Ascending aorta (tissue), 1 donor: ENCODE data around the genes RALY and MMP24.

- PRO-cap, result no peak
Observed at GRCh38 chr20:33105996-33106517, 26.6 kb downstream of the BPIFB4 start.

GRCh38 chr20:33387187-33387649 is 14.1 kb downstream of the CDK5RAP1 start:
- PRO-cap, result no peak

- PRO-cap, result no peak
Observed at GRCh38 chr20:33408167-33408581, 6.9 kb upstream of the CDK5RAP1 start.

- PRO-cap, result no peak
Observed at GRCh38 chr20:33468180-33468379, 21.8 kb upstream of the CBFA2T2 start.

GRCh38 chr20:33568429-33568774 is 78.5 kb downstream of the CBFA2T2 start:
- PRO-cap, result no peak

GRCh38 chr20:33792923-33793598 is 18.1 kb upstream of the CHMP4B start:
- PRO-cap, result no peak

DNA sequence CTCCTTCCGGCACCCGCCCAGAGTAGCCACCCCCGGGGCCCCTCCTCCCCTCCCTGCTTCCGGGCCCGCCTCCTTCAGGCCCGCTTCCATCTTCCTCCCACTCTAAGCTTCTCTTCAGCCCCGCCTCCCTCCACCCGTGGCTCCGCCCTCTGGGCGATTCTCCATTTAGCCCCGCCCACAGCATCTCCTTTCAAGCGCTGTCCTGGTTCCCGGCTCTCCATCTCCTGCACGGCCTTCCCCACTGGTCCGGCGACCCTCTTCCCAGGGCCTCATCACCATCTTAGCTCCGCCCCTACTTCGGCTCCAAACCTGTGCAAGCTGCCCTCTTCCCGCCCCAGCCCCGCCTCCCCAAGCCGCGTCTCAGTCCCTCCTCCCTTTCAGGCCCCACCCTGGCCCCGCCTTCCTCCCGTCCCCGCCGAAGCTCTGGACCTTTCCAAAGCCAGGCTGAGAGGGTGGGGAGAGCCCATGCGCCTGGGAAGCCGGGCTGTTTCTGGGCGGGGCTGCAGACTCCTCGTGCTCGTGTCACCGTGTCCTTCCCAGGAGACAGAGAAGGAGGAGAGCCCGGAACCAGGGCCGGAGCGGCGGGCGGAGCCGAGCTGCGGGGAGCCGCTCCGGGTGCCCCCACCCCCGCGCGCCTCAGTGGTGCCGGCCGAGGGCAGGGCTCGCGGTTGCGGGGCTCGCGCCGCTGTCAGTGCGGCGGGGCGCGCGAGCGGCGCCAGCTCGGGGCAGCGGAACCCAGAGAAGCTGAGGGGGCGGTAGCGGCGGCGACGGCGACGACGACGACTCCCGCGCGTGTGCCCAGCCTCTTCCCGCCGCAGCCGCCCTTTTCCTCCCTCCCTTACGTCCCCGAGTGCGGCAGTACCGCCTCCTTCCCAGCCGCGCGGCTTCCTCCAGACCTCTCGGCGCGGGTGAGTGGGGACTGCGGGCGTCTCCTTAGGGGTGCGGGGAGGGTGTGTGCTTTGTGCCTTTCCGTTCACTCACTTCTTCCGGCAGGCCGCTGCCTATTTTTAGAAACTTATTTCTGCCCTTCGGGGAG is at the start of gene RALY:
TSS of gene RALY (plus strand) at position 688 of the 1,036 bp plus-strand sequence.
- PRO-cap, result bidirectional peak, plus-strand start at position 539 of the sequence, minus-strand start at position 226 of the sequence; unidirectional peak, plus-strand start at position 691 of the sequence

DNA sequence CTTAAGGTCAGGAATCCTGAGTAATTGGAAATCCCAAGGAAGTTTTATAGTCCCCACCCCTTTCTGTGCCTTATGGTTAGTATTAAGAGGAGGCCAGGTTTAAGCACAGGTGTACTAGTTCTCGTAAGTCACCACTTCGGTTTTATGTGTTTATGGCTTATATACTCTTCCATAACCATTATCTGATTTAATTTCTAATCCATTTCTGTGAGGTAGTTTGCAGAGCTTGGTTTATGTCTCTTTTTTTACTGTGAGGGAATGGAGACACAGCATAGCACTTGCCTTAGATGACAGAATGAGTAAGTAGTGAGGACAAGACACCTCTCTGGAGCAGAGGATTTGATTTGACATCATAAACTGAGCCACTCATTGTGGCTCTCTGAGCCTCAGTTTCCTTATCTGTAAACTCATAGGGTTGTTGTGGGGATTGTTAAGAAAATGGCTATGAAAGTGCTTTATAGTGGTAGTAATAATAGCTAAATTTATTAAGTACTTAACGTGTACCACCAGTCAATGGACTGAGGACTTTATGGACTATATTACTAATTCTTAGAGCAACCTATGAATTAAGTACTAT is 2.3 kb downstream of the RALY start:
- PRO-cap, result no peak

DNA sequence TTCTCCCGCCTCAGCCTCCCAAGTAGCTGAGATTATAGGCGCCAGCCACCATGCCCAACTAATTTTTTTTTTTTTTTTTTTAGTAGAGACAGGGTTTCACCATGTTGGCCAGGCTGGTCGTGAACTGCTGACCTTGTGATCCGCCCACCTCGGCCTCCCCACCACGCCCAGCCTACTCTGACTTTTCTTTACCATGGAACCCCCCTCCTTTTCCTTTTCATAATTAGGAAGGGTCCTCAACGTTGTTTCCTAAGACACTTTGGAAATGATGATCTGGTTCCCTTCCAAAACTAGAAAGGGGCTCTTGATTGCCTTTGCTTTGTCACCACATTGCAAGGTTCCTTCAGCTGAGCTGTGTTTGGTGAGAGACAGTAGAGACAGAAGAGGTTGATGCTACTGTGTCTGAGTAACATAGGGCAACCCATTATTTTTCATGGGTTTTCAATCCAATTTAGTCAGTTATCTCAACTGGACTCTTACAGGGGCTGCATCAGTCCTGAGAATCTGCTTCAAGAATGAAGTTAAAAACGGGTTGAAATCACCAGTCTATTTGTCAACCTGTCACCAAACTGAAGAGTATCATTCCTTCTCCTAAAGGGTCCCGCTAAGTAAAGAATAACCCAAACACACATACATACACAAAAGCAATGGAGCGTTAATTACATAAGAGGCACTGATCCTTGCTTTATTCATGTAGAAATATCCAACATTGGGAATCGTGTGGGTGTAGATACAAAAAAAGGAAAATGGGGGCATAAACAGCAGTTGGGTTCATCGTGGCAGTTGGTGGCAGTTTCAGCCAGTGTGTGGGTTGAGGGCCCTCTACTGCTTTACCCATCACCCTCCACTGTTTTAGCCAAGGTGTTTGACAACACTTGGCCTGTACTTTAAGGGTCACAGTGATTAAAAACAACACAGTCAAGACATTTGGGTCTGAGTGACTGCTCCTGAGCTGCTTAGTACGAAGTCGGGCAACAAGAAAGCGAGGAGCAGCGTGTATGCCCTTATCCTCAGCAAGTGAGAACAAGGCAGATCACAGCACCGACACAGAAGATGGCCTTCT is 24.1 kb downstream of the EIF2S2 start:
- PRO-cap, result no peak

- PRO-cap, result no peak
Observed at GRCh38 chr20:34270095-34270895, 29.1 kb downstream of the ASIP start.

DNA sequence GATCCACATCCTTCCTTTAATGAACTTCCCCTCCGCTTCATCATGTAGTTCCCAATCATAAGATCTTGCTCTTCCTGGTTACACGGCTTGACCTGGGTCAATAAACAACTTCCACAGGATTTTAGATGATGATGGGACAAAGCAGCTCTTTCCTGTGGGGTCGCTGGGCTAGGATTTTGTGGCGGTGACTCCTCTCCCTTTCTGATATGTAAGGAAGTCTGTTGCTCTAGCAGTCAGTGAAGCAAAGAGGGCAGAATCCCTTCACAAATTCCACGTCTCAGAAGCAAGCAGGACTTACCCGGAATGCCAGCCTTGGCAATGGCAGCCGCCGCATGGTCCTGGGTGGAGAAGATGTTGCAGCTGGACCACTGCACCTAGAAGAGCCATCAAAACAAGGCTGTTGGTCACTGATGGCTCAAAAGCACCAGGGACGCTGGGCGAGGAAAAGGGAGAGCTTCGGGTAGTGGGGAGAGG is 9.3 kb downstream of the AHCY start:
- PRO-cap, result no peak

DNA sequence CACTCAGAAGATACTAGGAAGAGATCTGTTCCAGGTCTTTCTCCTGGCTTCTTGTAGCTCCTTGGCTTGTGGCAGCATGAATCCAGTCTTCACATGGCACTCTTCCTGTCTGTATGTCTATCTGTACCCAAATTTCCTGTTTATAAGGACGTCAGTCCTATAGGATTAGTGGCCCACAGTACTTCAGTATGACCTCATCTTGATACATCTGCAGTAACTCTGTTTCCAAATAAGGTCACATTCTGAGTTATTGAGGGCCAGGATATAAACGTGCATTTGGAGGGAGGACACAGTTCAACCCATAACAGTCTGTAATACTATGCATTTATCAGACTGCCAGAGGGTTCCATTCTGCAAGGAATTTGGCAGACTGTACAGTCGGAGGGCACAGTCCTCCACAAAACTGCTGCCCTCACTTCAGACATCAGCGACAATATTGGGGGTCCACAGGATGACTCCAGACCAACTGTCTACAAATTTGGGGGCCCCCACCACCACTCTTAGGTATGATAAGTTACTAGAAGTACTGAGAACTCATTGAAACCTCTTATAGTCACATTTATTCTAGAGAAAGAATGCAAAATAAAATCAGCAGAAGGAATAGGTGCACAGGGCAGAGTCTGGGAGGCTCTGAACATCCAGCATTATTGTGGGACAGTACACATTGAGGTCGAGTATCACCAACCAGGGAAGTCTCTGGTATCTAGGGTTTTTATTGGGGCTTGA is 57.4 kb upstream of the DYNLRB1 start:
- PRO-cap, result no peak

DNA sequence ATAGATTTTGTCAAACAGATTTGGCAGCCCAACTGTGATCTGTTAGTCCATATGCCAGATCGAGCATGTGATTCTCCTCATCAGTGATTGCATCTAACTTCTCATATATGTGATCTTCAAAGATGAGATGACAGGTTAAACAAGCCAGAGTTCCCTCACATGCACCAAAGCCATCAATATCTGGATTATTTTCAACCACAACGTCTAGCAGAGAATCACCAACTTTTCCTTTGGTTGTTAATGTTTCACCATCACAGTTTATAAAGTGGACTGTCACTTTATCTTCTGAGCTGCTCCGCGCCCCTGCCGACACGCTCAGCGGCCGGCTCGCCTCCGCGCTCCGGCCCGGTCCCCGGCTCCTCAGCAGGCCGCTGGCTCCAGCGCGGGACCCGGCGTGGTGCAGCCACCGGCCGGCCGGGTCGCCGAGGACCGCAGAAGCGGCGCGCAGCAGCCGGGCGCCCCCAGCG is 40.2 kb upstream of the DYNLRB1 start:
- PRO-cap, result no peak

- PRO-cap, result no peak
Observed at GRCh38 chr20:34543409-34543957, 15.0 kb upstream of the MAP1LC3A start.

- PRO-cap, result no peak
Observed at GRCh38 chr20:34708546-34709020, 4.4 kb downstream of the TP53INP2 start.

- PRO-cap, result bidirectional peak, plus-strand start at chr20:34709316, minus-strand start at chr20:34709208
Observed at GRCh38 chr20:34709021-34709894, 5.1 kb downstream of the TP53INP2 start.

GRCh38 chr20:34724323-34724522 is 20.1 kb downstream of the TP53INP2 start:
- PRO-cap, result no peak

GRCh38 chr20:34861631-34862105 is 11.0 kb downstream of the GGT7 start:
- PRO-cap, result no peak

DNA sequence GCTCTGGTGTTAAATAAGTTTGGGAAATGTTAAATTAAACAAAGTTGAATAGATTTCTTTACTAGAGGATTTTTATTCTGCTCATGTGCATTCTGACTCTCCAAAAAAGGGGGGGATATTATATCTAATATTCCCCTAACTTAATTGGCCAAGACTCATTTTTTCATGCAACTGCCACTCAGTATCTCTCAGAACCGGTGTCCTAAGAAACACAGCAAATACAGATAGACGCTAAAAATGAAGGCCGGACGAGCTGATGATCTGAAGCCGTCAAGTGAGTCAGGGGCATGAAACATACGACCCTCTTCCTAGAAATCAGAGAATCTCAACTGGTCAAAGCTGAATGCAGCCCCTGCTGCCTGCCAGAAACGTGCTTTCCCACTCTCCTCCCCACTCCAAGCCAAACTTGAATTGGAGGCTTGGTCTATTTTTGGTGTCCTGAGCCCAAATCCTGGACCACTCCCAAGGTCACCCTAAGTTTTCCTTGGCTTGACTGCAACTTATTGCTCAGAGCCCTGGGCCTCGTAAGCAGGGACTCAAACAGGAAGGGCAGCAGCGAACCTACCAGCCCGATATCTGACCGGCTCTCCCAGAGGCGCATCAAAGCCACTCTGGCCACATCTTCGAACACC is 12.8 kb downstream of the EDEM2 start:
- PRO-cap, result no peak

GRCh38 chr20:35225986-35226996 is at the start of gene MMP24:
MMP24 (plus strand) TSS chr20:35226690.
- PRO-cap, result no peak